RPMI7951 (cell line): ENCODE results near the gene SPINK1.

GRCh38 chr5:147659396-147659777, 123.1 kb downstream of the JAKMIP2 start:
- RAMPAGE, long total RNA, result no peak

DNA sequence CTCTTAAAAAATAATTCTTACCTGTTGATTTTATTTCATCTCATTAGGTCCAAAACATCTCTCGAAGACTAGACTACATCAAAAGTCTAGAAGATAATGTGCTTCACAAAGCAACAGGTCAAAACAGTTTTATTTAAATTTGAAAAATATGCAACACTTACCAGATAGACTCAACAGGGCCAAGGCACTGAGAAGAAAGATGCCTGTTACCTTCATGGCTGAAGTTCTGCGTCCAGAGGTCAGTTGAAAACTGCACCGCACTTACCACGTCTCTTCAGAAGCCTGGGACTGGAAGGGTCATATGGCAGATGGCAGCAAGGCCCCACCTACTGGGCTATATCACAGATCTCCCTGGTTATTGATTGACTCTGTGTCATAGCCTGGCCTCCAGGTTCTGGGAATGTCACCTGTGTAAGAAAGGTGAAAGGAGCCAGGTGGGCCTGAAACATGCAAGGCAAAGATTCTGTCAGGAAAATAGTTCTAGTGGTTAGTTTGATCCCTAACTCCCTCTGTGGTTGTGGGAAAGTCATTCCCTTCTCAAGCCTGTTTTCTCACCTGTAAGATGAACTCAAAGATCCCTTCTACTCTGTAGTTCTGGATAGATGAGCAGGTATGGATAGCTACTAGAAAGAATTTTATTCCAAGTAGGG, at the start of gene SPINK1:
TSS of gene SPINK1 (minus strand) at position 310 of the 650 bp plus-strand sequence.
- RAMPAGE, long total RNA, result no peak

GRCh38 chr5:147901394-147902082, 4.8 kb downstream of the C5orf46 start:
- RAMPAGE, long total RNA, result no peak

- RAMPAGE, long total RNA, result no peak
Measured at GRCh38 chr5:148108552-148108948, 44.8 kb downstream of the SPINK5 start.

DNA sequence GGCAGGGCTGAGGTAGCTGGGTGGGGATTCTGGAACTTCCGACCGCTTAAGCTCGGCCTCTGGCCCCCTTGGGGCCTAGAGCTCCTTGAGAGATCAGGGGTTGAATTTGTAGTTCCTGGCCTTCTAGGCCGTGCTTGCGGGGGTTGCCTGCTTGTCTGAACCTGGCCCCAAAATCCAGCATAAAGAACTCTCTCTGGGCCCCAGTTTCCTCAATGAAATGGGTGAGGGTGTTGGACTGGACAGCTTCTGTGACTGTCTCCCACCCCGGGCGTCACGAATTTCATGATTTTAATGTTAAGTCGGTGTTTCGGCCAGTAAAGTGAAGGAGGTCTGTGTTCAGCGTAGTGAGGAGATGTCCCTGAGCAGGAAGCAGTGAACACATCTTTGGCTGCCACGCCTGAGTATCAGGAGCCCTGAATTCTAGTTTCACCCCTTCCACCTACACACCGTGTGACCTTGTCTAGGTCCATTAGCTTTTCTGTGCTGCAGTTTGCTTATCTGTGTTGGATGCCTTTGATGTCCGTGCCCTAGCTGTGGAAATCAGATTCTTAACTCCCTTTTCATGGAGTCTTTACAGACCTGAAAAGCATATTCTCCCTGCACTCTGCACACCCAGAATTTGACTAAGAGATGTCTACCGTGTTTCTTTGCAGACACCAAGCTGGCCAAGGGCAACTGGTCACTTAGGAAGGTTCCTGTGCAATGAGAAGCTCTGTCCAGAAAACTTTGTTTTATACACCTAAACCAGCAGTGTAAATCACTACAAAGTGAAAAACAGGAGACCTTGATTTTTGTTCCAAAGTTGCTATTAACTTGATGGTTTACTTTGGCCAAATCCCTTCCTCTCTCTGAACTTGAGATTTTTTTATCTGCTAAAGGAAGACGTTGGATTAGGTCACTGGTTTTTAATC, 600 bp downstream of the FBXO38 start:
- RAMPAGE, long total RNA, result no peak

DNA sequence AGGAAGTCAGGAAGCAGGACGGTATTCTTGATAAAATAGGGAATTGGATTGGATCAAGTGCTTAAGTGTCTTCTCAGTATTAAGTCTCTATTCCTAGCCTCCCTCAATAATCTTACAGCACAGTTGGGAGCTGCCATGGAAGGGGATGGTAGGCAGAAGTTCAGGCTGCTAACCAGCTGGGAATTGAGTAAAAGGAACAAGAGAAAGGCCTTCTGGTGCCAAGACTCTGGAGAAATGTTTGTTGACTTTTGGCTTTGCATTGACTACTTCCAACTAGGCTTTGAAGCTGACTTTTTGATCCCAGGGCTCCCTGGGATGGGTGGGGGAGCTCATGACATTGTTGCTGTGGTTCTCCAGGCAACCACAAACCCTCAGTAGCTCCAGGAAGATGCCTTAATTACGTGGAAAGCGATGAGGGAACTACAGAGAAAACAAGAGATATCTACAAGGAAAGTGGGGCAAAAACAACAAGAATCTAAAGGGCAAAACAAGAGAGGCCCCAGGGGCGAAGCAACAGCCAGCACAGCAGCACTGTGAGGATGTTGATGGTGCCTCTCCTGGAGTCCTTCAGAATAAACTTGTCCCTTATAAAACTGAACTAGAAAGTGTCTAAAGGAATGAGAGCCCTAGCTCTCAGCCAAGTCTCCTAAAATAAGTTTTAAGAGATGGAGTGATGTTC, 85.3 kb upstream of the HTR4 start:
- RAMPAGE, long total RNA, result no peak

- RAMPAGE, long total RNA, result no peak
Measured at GRCh38 chr5:148808638-148809606, 17.5 kb upstream of the ADRB2 start.

GRCh38 chr5:149001785-149002648, 60.8 kb downstream of the SH3TC2 start:
- RAMPAGE, long total RNA, result no peak

DNA sequence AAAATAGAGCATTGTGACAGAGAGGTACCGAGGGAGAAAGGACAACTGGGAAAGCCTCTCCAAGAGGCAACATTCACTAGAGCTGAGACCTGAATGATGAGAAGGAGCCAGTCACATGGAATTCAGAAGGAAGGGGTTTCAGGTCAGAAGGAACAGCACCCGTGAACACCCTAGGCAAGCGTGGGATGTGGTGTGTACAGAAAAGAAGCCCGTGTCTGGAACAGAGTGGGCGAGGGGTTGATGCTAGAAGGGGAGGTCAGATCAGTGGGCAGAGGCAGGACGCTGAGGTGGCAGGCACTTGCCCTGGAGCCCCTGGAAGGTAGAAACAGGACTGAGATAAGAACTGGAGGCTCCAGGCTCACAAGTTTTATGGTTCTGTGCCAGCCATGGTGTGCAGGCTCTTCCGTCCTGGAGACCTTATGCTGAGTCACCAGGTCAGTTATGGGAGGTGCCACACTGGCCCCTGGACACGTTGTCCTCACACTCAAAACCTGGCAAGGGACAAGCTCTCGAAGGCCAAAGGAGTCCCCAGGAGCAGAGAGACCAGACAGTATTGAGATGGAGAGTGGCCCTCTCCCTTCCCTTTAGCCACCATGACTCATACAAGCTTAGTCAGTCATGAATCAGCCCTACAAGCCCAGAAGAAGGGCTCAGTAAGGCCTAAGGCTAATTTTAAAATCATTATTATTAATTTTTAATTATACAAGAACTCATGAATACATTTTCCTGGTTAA, 7.0 kb upstream of the ABLIM3 start:
- RAMPAGE, long total RNA, result no peak

GRCh38 chr5:149152210-149152978, 11.1 kb downstream of the ABLIM3 start:
- RAMPAGE, long total RNA, result no peak

GRCh38 chr5:149240365-149240877, 31.2 kb upstream of the AFAP1L1 start:
- RAMPAGE, long total RNA, result no peak

GRCh38 chr5:149272270-149272668, 610 bp downstream of the AFAP1L1 start:
- RAMPAGE, long total RNA, result no peak

DNA sequence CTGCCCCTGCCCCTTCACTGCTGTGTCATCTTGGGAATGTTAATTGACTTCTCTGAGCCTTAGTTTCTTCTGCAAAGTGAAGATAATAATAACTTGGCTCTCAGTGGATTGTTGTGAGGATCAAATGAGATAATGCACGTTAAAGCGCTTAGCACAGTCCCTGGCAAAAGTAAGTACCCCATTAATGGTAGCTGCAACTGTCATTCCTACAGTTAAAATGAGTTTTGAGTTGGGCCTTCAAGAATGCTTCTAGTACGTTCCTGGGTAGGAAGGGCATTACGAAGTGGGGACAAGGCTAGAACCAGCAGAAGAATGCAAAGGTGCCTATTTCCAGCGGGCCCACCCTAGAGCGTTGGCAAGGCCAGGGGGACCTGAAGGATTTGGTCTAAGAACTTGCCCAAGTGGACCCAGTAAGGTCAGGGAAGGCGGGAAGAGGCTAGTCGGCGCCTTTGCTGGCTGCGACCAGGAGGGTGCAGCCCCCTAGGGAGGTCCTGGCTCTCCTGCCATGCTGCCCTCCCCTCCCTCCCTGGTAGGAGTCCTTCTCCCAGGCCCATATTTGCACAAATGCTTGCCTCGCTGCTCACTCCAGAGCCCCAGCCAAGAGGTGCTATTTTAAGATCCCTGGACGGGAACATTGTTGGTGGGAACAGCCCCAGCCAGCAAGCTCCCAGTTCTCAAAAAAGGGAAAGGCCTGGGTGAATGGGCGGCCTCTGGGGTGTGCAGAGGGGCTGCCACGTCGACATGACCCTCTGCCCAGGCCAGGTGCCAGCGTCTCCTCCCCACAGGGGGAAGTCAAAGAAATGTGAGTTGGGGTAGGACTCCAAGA, 4.2 kb upstream of the IL17B start:
- RAMPAGE, long total RNA, result no peak

GRCh38 chr5:149390132-149390363, 11.0 kb upstream of the IL17B start:
- RAMPAGE, long total RNA, result no peak

DNA sequence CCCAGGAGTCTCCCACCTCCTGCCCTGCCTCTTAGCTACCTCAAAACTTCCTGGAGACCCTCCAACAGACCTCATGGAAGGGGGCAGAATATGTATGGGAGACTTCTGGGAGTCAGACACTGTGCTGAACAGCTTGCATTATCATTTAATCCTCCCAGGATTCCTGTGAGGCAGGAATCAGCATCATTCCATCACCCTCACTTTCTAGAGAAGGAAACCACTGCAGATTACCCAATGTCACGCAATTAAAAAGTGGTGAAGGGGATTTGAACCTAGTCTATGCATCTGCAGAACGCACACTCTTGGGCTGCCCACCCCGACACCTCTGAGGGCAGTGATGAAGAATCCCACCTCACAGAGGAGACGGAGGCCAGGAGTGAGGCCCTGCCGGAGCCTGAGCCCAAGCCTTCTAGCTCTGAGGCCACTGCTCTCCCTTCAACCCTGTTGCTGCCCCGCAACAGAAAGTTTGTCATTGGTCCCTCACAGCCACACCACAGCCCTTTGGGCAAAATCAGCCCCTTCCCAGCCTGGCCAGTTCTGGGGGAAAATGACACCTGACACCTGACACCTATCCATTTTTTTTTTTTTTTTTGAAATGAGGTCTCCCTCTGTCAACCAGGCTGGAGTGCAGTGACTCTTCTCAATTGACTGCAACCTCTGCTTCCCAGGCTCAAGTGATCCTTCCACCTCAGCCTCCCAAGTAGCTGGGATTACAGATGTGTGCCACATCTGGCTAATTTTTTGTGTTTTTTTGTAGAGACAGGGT, 30.4 kb upstream of the IL17B start:
- RAMPAGE, long total RNA, result no peak

- RAMPAGE, long total RNA, result no peak
Measured at GRCh38 chr5:149422112-149422969, 43.2 kb upstream of the IL17B start.

- RAMPAGE, long total RNA, result no peak
Measured at GRCh38 chr5:149439788-149440370, 60.8 kb upstream of the IL17B start.

DNA sequence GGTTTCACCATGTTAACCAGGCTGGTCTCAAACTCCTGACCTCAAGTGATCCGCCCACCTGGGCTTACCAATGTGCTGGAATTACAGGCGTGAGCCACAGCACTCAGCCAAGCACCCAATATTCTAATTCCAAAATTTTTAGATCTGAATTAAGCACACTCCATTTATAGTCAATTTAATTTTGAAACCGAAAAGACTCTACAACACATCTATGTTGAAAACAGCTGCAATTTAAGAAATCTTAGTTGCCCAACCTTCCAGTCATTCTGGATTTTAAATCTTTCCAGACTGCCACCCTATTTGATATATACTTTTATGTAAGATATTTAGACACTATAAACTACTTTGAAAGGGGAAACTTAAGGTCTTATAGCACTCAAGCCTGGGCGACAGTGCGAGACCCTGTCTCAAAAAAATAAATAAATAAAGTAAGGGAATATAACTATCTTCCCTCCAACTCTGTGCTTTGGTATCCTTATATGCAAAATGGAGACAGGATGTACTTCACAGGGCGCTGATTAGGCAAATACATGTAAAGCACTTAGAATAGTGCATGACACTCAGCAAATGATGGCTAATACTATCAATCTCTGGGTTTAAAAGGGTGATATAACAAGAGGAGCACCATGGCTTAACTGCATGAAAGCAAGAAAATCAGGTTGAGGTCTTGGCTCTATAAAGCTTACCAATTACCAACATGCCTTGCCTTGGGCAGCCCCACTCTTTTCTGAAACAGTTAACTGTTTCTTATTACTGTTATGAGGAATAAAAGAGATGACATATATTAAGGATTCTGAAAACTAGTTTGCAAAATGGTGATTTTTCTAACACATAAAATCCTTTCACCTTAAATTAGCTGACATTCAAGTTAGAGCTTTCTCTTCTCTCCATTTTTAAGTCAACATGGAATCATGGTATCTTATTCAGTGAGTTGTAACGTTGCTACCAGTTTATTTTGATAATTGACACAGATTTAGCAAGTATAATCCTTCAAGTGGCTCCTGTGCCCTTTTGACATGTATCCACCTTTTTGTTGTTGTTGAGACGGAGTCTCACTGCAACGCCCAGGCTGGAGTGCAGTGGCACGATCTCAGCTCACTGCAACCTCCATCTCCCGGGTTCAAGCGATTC, 58.8 kb downstream of the CSNK1A1 start:
- RAMPAGE, long total RNA, result no peak

DNA sequence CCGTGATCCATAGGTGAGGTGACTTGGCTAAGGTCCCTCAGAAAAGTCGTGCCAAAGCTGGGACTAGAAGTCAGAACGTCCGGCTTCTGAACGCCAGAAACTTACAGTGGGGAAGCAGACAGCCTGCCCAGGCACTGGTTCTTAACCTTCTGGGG, 643 bp downstream of the ARHGEF37 start:
- RAMPAGE, long total RNA, result no peak

- RAMPAGE, long total RNA, result no peak
Measured at GRCh38 chr5:149637898-149638126, 56.5 kb downstream of the ARHGEF37 start.